ENCODE data around the genes NPSR1 and AOAH.

GRCh38 chr7:33722327-33723255 is 182.7 kb upstream of the BMPER start:
- PRO-cap: no peak

DNA sequence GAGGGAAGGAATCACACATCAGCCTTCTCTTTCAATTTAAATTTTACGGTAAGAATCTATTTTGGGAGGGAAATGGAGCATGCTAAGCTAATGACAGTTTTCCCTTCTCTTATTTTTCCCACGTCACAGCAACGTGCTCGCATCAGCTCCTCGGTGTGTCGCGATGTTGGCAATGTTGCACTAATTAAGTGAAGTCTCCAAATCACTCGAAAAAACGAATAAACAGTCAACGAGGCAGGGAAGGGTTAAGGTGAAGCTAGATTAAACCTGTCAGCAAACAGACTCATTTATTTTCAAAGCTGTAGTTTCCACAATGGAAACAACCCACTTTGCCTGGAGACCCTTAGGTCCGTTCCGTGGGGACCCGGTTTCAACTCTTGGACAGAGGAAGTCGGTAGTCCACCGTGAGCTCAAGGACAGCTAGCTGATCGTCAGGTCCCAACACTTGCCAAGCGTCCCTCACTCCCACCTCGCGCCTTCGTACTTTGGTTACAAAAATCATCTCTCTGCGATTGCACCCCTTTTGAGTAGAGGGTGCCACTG is 1.6 kb upstream of the BMPER start:
- PRO-cap: no peak

- PRO-cap: no peak
Observed at GRCh38 chr7:34058929-34059407, 153.6 kb downstream of the BMPER start.

DNA sequence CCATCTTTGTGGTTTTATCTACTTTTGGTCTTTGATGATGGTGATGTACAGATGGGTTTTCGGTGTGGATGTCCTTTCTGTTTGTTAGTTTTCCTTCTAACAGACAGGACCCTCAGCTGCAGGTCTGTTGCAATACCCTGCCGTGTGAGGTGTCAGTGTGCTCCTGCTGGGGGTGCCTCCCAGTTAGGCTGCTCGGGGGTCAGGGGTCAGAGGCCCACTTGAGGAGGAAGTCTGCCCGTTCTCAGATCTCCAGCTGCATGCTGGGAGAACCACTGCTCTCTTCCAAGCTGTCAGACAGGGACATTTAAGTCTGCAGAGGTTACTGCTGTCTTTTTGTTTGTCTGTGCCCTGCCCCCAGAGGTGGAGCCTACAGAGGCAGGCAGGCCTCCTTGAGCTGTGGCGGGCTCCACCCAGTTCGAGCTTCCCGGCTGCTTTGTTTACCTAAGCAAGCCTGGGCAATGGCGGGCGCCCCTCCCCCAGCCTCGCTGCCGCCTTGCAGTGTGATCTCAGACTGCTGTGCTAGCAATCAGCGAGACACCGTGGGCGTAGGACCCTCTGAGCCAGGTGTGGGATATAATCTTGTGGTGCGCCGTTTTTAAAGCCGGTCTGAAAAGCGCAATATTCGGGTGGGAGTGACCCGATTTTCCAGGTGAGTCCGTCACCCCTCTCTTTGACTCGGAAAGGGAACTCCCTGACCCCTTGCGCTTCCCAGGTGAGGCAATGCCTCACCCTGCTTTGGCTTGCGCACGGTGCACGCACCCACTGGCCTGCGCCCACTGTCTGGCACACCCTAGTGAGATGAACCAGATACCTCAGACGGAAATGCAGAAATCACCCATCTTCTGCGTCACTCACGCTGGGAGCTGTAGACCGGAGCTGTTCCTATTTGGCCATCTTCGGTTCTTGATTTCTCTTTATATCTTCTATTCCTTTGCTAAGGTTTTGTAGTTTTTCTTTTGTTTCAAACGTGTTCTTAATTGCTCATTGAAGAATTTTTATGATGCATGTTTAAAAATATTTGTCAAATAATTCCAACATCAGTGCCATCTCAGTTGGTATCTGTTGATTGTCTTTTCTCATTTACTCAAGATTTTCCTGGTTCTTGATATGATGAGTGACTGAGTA is 269.7 kb downstream of the BMPER start:
- PRO-cap: no peak

DNA sequence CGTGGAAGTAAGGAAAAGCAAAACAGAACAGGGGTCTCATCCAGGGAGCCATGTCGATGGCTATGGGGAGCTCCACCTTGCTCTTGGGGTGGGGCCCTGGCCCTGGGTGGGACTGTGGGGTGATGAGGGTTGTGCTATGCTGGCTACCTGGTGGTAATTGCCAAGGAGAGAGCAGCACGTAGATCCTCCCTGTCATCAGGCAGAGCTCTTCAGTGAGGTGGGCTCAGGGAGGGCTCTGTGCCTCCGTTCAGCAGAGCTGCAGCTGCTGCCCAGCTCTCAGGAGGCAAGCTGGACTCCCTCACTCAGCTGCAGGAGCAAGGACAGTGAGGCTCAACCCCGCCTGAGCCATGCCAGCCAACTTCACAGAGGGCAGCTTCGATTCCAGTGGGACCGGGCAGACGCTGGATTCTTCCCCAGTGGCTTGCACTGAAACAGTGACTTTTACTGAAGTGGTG is at the start of gene NPSR1:
Gene NPSR1, plus strand, starts transcription at position 153 of the 455 bp plus-strand sequence.
- PRO-cap: no peak

- PRO-cap: no peak
Observed at GRCh38 chr7:35092745-35093084, 55.4 kb upstream of the DPY19L1 start.

GRCh38 chr7:35374701-35374991 is 120.7 kb upstream of the TBX20 start:
- PRO-cap: no peak

- PRO-cap: no peak
Observed at GRCh38 chr7:35678352-35678733, 16.6 kb downstream of the HERPUD2 start.

GRCh38 chr7:35680542-35681027 is 14.3 kb downstream of the HERPUD2 start:
- PRO-cap: no peak

GRCh38 chr7:35800775-35800982 is 178 bp upstream of the SEPTIN7 start:
- PRO-cap: bidirectional peak, plus-strand start at chr7:35801219, minus-strand start at chr7:35800930

- PRO-cap: no peak
Observed at GRCh38 chr7:36037038-36037820, 115.8 kb upstream of the EEPD1 start.

- PRO-cap: no peak
Observed at GRCh38 chr7:36128495-36129023, 24.5 kb upstream of the EEPD1 start.

GRCh38 chr7:36151825-36152384 is 1.1 kb upstream of the EEPD1 start:
- PRO-cap: no peak

GRCh38 chr7:36210575-36211381 is 57.7 kb downstream of the EEPD1 start:
- PRO-cap: no peak

DNA sequence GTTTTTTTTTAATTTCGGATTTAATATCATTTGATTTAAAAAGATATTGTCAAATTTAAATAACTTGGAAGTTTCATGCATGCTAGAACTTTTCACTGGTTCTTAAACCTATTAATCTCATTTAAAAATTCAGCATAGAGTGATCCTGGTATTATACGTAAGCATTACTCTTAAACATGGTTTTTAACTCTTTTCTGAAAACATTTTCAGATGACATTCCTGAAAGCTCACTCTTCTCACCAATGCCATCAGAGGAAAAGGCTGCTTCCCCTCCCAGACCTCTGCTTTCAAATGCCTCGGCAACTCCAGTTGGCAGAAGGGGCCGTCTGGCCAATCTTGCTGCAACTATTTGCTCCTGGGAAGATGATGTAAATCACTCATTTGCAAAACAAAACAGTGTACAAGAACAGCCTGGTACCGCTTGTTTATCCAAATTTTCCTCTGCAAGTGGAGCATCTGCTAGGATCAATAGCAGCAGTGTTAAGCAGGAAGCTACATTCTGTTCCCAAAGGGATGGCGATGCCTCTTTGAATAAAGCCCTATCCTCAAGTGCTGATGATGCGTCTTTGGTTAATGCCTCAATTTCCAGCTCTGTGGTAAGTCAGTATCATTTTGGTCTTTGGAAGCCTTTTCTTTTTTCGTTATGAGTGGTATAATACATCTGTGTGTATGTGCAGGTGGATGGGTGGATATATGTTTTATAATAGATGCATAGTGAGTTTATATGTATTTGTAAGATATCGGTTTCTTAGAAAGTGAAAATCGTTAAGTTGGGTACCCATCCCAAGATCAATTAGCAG is 16.5 kb downstream of the ANLN start:
- PRO-cap: no peak

GRCh38 chr7:36534539-36535401 is 145.1 kb downstream of the ANLN start:
- PRO-cap: no peak

DNA sequence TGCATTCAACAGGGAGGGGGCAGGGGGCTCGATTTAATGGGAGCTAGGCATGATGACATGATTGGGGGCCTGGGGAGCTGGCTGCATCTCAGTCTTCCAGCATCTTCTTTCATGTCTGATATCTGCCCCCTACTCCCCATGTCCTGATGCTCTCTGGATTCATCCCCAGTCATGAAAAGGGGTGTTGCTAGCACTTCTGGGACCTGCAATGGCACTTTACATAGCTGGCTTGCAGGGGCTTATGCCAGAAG is 95.0 kb downstream of the AOAH start:
- PRO-cap: no peak

- PRO-cap: no peak
Observed at GRCh38 chr7:36658437-36658871, 65.8 kb downstream of the AOAH start.

GRCh38 chr7:36724051-36724930 is at the start of gene AOAH:
Gene AOAH, minus strand, starts transcription at chr7:36724494.
- PRO-cap: unidirectional peak, minus-strand start at chr7:36724420; unidirectional peak, minus-strand start at chr7:36724541

- PRO-cap: unidirectional peak, plus-strand start at chr7:36737049
Observed at GRCh38 chr7:36736629-36737282, 12.5 kb upstream of the AOAH start.

All from duodenum (tissue), 1 donor.